ENCODE measurements around the genes KLHL17, ISG15 and DVL1.

- PRO-cap: no peak
Measured at GRCh38 chr1:630915-632003, 55.2 kb downstream of the OR4F16 start.

DNA sequence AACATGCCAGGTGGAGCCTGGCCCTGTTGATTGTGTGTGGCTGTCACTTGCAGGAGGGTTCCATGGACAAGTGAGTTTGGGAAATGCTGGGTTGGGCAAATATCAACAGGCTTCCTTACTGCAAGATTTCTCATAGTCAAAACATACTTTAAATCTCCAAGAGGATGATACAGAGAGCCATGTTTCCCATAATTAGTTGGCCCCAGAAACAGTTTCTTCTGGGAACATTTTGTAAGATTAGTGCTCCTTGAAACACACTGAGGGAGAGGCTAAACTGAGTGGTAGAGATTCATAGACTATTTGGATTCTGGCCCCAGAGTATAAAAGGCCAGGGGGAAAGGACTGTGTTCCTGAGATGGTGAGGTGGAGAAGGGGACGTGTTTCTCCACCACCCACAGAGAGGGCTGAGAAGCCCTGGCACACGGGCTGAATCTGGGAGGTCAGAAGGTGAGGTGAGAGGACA is 76.8 kb upstream of the SAMD11 start:
- PRO-cap: no peak

GRCh38 chr1:876162-876582 is 47.6 kb upstream of the SAMD11 start:
- PRO-cap: no peak

DNA sequence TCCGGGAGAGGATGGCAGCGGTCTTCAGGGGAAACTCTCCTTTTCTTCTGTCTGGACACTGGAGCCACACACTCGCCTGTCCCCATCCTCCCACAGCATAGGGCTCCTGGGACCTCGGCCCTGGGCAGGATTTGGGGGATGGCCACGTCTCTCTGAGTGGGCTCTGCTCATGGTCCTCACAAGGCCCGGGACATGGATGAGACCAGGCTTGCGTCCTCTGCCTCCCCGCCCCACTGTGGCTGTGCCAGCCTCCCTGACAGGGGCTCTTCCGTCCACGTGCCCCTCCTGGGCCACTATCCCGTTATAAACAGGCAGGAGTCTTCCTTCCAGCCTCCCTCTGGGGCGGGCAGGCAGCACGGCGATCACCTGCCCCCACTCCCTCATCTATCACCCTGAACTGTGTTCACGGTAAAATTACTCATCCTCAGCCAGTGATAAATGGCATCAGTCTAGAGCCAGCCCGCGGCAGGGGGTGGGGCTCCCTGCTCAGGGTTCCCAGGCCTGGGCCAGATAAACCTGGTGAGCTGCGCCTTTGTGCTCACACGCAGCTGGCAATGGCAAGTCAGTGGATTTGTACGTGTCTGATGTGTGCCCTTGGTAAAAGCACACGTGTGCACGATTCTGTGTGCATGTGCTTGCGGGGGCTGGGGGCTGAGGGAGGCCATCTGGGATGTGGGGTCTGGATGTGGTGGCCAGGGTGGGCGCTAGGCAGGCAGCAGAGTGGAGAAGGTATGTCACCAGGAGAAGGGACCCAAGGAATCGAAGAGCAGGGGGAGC is 12.6 kb upstream of the SAMD11 start:
- PRO-cap: no peak

- PRO-cap: no peak
Measured at GRCh38 chr1:942783-943756, 16.0 kb downstream of the NOC2L start.

- PRO-cap: no peak
Measured at GRCh38 chr1:944936-945410, 14.1 kb downstream of the NOC2L start.

DNA sequence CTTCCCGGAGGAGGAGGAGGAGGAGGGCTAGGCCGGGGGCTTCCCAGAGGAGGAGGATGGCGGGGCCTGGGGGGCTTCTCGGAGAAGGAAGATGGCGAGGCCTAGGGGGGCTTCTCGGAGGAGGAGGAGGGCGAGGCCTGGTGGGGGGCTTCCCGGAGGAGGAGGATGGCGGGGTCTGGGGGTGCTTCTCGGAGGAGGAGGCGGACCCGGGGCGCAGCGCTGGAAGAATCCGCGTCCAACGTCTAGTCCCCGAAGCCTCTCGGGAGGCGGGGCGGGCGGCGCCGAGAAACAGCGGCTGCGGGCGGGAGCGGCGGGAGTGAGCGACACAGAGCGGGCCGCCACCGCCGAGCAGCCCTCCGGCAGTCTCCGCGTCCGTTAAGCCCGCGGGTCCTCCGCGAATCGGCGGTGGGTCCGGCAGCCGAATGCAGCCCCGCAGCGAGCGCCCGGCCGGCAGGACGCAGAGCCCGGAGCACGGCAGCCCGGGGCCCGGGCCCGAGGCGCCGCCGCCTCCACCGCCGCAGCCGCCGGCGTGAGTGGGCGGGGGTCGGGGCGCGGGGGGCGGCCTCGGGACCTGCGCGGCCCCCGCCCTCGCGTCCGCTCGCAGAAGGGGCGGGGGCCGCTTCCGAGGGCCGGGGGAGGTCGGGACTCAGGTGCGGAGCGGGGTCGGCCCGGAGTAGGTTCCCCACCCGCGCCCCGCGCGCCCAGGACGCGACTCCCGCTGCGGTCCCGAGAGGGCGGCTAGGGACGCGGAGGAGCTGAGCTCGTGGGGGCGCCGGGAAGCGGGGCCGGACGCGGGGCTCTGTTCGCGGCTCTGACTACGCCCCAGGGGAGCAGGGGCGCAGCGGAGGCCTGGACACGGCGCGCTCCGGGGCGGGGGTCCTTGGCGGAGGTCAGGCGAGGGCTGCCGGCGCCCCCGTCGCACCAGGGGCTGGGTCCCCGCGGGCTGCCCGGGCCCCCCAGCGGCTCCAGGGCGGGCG is at the start of gene KLHL17:
TSS of gene KLHL17 (plus strand) at position 313 of the 977 bp plus-strand sequence.
- PRO-cap: no peak

GRCh38 chr1:1012512-1013762 is at the start of gene ISG15:
ISG15 (plus strand) TSS chr1:1013497.
- PRO-cap: bidirectional peak, plus-strand start at chr1:1013491, minus-strand start at chr1:1013311

DNA sequence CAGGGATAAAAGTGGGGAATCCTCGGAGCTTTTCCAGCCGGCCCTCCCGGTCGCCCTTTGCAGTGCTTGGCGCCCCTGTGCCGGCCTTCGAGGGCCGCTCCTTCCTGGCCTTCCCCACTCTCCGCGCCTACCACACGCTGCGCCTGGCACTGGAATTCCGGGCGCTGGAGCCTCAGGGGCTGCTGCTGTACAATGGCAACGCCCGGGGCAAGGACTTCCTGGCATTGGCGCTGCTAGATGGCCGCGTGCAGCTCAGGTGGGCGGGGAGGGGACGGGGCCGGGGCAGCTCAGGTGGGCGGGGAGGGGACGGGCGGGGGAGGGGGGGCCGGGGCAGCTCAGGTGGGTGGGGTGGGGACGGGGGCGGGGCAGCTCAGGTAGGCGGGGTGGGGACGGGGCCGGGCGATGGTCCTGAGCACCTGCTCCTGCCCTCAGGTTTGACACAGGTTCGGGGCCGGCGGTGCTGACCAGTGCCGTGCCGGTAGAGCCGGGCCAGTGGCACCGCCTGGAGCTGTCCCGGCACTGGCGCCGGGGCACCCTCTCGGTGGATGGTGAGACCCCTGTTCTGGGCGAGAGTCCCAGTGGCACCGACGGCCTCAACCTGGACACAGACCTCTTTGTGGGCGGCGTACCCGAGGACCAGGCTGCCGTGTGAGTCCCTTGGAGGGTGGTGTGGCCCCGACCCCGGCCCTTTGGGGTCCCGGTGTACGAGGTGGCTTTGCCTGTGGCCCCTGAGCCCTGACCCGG is 25.1 kb downstream of the RNF223 start:
- PRO-cap: no peak

DNA sequence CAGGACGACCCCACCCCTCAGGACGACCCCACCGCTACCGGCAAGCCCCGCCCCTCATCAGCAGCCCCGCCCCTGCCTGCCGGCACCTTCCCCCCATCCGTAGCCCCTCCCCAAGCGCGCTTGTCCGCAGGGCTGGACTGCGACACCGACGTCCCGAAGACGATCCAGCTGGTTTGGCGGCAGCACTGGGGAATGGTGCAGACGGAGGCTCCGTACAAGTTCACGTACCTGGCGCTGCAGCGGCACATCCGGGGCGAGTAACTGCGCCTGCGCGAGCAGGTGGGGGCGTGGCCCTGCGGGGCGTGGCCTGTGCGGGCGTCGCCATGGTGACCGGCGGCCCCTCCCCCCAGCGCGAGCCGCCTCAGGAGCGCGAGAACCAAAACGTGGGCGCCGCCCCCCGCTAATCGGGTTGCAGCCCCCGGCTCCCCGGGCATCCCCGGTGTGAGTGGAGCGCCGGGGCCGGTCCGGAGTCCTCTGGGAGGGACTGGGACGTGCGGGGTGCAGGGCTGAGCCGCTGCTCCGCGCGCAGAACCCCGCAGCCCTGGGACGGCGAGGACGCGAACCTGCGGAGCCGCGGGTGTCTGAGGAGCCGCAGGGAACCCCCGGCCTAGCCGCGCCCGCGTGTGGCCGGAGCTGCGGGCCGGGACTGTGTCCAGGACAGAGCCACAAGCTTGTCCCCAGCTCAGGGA is 4.9 kb downstream of the RNF223 start:
- PRO-cap: no peak

GRCh38 chr1:1080138-1080751 is 6.1 kb upstream of the RNF223 start:
- PRO-cap: no peak

DNA sequence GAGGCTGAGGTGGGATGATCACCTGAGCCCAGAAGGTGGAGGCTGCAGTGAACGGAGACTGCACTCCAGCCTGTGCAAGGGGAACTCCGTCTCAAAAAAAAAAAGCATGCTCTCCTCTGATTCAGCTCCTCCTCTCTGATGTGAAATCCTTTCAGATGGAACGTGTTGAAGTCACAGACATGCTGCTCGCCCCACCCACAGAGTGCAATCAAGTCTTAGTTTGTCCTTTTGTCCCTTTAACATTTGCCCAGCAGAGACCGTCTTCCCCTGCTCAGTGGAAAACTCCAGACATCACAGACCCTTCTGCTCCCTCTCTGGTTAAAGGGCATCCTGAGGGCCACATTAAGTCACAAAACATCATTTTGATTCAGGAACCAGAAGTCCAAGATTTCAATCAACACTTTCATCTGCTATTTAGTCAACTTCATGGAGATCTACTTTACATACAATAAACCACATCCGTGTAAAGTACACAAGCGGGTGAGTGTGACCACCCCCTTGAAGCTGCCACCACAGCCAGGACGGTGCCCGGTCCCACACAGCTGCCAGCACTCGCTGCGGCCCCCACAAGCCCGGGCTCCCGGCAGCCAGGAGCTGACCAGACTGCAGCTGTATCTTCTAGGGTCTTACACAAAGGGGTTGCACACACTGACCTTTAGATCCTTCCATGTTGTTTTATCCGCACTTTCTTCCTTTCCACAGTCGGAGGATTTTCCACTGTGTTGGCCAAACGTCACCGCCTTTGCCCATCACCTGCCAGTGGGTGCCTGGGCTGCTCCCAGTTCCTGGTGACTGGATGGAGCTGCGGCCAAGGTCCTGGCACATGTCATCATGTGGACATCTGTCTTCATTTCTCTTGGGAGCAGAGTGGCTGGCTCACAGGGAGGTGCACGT is 19.1 kb upstream of the RNF223 start:
- PRO-cap: no peak

GRCh38 chr1:1122883-1123542 is 7.1 kb upstream of the C1orf159 start:
- PRO-cap: no peak

GRCh38 chr1:1212891-1213269 is 1.1 kb downstream of the TNFRSF4 start:
- PRO-cap: no peak

DNA sequence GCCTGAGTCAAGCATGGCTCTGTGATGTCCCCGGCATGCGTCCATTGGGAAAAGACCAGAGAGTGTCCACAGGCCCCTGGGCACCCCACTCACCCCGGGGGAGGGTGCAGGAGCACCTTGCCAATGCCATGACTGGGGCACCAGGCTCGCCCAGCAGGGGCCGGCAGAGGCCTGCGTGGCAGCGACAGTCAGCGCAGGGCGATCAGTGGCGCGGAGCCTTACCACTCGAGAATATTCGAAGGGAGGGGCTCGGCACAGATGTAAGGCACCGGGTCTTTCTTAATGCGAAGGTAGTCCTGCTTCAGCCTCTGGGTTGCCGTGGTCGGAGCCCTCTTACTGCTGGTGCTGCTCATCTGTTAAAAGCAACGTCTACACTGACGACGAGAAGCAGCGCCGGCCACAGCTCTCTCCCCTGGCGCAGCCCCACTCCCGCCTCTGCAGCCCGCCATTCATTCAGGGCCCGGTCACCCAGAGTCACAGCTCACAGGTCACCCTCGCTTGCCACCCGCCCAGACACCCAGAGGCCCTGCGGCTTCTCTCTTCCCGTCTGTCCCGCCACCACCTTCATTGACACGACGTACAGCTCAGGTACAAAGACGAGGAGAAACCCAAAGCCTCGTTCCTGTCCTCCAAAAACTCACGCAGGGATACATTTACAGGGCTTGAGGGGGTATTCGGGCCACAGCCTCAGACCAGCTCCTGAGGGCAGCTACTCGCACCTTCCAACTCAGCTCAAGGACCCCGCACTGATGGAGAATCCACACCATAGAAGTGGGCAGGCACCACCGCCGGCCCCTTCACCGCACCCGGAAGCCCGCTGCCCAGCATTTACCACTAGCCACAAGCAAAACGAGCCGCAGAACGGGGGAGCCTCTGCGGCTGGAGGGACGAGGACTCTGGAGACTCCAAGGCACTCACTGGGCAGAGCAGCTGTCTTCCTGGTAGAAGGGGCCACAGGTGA is 5.7 kb downstream of the UBE2J2 start:
- PRO-cap: no peak

- PRO-cap: no peak
Measured at GRCh38 chr1:1303763-1303995, 4.1 kb downstream of the ACAP3 start.

GRCh38 chr1:1303996-1304655 is 3.6 kb downstream of the ACAP3 start:
- PRO-cap: no peak

DNA sequence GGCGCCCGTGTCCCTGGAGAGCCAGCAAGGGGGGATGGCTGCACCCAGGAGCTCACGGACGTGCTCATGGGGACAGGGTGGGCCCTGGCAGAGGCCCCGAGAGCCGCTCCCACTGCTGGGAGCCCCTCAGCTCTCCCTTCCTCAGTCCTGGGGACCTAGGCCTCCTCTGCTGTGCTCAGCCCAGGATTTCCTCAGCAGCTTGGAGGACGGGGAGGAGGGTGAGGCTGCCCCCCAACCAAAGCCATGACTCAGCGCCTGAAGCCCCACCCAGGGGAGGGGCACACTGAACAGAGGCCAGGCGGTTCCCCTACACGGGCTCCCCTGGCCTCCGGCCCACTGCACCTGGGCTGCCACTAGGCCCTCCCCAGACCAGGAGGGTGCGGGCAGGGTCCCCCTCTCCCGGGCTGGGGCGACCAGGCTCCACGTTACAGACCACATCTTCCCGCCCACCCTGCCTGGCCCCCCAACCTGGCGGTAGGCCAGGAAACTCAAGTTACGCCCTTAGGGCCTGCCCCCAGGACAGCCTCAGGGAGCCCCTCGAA is 2.2 kb downstream of the ACAP3 start:
- PRO-cap: no peak

GRCh38 chr1:1348777-1349521 is at the start of gene DVL1:
DVL1 (minus strand) TSS chr1:1349418.
- PRO-cap: bidirectional peak, plus-strand start at chr1:1349570, minus-strand start at chr1:1349380

GRCh38 chr1:1352658-1353453 is 3.6 kb upstream of the DVL1 start:
- PRO-cap: no peak

All from mesothelial cell of epicardium (in vitro differentiated cells).